ENCODE data around the genes CERS5 and SLC11A2.

DNA sequence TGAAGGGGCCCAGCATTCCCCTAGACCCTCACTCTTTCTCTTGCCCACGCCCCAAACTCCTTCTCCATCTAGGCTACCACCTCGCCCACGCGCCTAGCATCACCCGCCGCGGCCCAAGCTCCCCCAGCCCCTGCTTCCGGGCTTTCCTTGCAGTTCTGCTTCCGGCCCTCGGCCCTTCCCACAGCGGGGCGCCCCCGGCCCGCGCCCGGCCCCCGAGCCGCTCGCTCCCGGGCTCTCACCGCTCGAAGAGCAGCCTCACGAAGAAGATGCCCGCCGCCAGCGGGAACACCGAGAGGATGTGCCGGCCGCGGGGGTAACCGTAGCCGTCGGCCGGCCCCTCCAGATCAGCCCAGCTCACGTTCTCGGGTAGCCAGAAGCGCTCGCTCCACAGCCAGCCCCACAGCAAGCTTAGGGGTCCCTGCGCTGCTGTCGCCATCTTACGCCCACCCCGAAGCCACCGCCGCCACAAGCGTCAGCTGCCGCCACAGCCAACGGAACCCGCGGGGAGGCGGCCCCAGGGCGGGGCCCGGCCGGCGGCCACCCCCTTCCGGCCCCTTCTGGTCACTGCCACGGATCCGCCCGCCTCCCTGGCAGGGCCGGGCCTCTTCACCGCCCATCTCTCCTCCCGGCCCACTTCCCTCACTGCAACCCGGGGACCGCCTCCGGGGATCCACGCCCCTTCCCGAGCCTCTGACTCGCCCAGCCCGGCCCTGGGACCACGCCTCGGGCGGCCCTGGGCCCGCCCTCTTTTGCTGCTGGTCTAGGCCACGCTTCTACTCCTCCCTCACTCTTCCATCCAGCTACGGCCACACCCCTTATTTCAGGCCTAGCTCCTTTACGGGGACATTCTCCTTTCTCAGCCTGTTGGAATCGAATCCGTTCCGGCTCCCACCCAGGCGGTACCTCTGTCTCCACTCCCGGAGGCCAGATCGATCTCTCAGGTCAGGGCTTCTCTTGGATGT lies at the start of gene CERS5:
Gene CERS5, minus strand, starts transcription at position 508 of the 962 bp plus-strand sequence.
- PRO-cap = bidirectional peak, plus-strand start at position 787 of the sequence, minus-strand start at position 559 of the sequence
- RAMPAGE, long total RNA, 4 experiments = start-site peak on the minus strand in 3 of 4 experiments, centred at positions 317 to 528 of the sequence, 8 to 26 reads per replicate

- PRO-cap = no peak
- RAMPAGE, long total RNA, 4 experiments = no peak in any of the 4 experiments
Observed at GRCh38 chr12:50186604-50187035, 19.5 kb upstream of the CERS5 start.

DNA sequence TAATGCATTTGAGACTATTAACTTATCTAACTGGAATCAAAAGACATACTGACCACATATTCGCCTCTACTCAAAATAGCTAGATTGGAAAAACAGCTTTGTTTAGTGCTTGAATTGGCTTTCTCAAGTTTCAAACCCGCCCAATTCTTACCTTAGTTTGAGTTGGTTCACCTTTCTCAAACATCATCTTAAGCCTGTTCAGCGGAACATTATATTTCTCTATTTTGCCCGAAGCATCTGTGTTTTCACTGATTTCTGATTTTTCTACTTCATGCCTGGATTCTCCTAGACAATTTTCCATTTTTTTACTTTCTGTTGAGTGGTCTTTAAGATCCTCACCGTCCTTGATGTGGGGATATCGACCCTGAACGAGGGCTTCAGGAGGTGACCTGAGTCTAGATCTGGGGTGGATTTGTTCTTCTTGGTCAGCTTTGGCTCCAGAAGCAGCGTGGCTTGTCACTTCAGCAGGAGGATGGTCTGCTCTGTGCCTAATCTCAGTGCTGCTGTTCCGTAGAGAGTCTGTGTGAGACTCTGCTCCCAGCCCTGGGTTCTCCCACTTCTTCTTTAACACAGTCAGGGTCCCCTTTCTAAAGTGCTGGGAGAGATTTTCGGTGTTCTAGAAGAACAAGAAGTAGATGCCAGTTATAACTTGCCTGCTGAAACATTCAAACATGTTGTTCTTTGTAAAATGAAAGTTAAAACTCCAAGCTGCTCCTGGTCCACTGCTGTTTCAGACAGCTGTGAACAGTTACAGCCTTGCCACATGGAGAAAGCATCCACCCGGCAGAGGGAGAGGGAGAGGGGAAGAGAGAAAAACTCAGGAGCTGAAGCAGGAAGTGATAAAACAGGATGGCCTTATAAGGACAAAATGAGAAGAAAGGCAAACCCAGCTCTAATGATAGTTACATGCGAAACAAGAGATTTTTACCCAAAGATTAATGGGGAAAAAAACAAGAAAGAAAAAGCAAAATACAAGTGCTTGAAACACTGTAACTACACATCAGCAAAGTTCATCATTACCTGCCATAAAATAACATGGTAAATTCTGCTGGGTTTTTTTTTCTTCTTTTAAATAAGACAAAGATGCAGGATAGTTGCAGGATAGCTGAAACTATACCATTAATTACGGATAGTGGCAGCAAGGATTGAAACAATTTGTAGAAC lies 55.1 kb upstream of the CERS5 start:
- PRO-cap = no peak
- RAMPAGE, long total RNA, 4 experiments = no peak in any of the 4 experiments

- PRO-cap = no peak
- RAMPAGE, long total RNA, 4 experiments = no peak in any of the 4 experiments
Observed at GRCh38 chr12:50241944-50242470, 41.3 kb downstream of the LIMA1 start.

DNA sequence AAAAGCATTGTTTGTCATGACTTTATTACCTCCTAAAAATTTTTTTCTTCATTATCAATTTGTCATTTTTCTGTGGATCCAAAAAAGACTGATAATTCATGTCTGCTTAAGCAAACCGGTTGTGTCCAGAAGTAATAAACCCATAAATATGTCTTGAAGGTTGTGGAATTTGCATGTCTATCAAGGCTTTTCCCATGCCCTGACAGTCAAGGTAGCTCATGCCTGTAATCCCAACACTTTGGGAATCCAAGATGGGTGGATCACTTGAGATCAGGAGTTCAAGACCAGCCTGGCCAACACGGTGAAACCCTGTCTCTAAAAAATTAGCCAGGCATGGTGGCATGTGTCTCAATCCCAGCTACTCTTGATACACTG lies 19.9 kb upstream of the DIP2B start:
- PRO-cap = no peak
- RAMPAGE, long total RNA, 4 experiments = no peak in any of the 4 experiments

DNA sequence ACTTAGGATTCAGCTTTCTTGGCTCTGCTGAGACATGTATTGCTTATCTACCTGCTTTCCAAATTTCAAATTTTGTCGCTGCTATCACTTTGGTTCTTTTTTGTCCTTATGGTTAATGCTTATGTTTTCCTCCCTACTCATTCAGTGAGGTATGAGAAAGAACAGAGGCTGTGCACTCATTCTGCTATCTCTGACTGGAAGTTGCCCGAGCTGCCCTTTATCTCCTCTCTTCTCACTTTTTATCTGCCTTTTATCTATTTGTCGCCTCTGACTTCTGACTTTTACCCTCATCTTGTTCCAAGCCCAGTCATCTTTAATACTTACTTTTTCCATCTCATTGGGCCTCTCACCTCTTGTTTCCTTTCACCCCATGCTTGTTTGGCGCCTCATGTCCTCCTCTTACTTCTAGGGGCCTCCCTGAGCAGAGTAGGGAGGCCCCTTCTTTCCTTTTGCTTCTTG lies 50.6 kb downstream of the DIP2B start:
- PRO-cap = unidirectional peak, minus-strand start at position 192 of the sequence
- RAMPAGE, long total RNA, 4 experiments = no peak in any of the 4 experiments

- PRO-cap = no peak
- RAMPAGE, long total RNA, 4 experiments = start-site peak on the plus strand in 1 of 4 experiments, at chr12:50581226-50581403 at its widest, 18 reads per replicate
Observed at GRCh38 chr12:50581117-50582154, 76.7 kb downstream of the DIP2B start.

GRCh38 chr12:50597405-50597904 lies 92.7 kb downstream of the DIP2B start:
- PRO-cap = no peak
- RAMPAGE, long total RNA, 4 experiments = no peak in any of the 4 experiments

GRCh38 chr12:50618954-50619795 lies 114.4 kb downstream of the DIP2B start:
- PRO-cap = bidirectional peak, plus-strand start at chr12:50619463, minus-strand start at chr12:50619166
- RAMPAGE, long total RNA, 4 experiments = no peak in any of the 4 experiments

GRCh38 chr12:50843275-50843702 lies 563 bp downstream of the TMPRSS12 start:
- PRO-cap = no peak
- RAMPAGE, long total RNA, 4 experiments = no peak in any of the 4 experiments

DNA sequence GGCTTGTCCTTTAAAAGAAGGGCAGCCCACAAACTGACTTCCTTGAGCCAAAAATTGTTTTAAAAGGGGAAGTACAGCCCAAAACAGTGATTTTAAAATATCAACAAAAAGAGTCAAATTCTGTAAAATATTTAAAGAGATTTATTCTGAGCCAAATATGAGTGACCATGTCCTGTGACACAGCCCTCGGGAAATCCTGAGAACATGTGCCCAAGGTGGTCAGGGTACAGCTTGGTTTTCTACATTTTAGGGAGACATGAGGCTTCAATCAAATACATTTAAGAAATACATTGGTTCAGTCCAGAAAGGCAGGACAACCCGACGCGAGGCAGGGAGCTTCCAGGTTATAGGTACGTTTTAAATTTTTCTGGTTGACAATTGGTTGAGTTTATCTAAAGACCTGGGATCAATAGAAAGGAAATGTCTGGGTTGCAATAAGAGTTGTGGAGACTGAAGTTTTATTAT lies 1.1 kb upstream of the METTL7A start:
- PRO-cap = no peak
- RAMPAGE, long total RNA, 4 experiments = no peak in any of the 4 experiments

GRCh38 chr12:51026069-51026454 lies at the start of gene SLC11A2:
TSS of gene SLC11A2 (minus strand) at chr12:51026384.
- PRO-cap = unidirectional peak, minus-strand start at chr12:51026094; bidirectional peak, plus-strand start at chr12:51026511, minus-strand start at chr12:51026361
- RAMPAGE, long total RNA, 4 experiments = start-site peak on the minus strand in 4 of 4 experiments, at chr12:51026331-51026395 at its widest, 13 to 122 reads per replicate

- PRO-cap = unidirectional peak, minus-strand start at chr12:51028247; unidirectional peak, plus-strand start at chr12:51028615; unidirectional peak, plus-strand start at chr12:51028737
- RAMPAGE, long total RNA, 4 experiments = no peak in any of the 4 experiments
Observed at GRCh38 chr12:51028025-51029306, 2.3 kb upstream of the SLC11A2 start.

DNA sequence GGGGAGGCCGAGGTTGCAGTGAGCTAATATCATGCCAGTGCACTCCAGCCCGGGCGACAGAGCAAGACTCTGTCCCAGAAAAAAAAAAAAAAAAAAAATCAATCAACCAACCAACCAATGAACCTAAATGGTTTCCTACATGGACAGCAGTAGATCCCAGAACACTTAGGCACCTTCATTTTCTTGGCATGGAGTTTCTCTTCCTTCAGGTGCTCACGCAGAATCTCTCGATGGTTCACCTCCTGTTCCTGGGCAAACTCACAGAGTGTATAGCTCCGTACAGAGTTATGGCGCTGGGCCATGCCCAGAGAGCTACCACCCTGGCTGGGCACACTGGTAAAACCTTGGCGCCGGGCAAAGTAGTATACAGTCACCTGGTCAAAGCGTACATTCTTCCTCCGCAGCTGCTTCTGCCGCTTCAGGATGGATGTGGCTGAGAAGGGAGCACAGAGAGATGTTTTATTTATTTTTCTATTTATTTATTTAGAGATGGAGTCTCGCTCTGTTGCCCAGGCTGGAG lies 9.7 kb downstream of the CSRNP2 start:
- PRO-cap = no peak
- RAMPAGE, long total RNA, 4 experiments = start-site peak on the minus strand in 1 of 4 experiments, centred at position 287 of the sequence, 6 reads per replicate

- PRO-cap = no peak
- RAMPAGE, long total RNA, 4 experiments = no peak in any of the 4 experiments
Observed at GRCh38 chr12:51082227-51082534, 1.2 kb downstream of the CSRNP2 start.

DNA sequence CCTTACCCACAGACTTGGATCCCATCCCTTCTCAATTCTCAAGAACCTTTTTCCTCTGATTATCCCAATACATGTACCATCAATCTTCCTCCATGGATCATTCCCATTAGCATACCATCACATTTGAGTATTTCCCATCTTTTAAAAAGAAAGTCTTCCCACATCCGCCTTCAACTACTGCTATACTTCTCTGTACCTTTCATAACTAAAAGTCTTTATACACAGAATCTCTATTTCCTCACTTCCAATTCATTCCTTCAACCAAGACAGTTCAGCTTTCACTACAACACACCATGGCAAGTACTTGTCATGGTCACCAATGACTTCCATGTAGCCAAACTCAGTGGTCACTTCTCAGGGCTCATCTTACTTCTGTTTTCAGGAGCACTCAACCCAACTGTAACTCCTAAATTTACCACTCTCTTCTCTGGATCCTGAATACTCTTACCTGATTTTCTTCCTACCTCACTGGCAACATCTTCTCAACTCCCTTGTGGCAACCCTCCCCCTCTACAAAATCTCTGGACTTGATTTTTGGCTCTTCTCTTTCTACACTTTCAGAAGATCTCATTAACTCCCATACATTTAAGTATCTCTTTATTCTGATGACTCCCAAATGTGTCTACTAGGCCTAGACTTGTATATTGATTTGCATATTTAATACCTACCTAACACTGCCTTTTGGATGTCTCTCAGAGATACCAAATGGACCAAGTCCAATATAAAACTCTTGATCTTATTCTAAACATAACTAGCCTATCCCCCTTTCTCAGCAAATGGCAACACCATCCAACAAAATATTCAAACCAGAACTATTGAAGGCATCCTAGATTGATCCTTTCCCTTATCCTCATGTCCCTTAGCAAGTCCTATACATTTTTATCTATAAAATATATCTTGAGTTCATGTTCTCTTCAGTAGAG lies 30.1 kb downstream of the TFCP2 start:
- PRO-cap = no peak
- RAMPAGE, long total RNA, 4 experiments = start-site peak on the minus strand in 2 of 4 experiments, centred at positions 93 to 665 of the sequence, 5 to 8 reads per replicate

DNA sequence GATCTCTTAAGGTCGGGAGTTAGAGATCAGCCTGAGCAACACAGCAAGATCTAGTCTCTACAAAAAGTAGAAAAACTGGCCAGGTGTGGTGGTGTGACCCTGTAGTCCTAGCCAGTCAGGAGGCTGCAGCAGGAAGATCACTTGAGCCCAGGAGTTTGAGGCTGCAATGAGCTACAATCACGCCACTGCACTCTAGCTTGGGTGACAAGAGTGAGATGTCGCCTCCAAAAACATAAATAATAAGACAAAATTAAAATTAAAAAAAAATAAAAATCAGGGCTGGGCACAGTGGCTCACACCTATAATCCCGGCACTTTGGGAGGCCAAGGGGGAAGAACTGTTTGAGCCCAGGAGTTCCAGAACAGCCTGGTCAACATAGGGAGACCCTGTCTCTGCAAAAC lies 5.1 kb downstream of the TFCP2 start:
- PRO-cap = no peak
- RAMPAGE, long total RNA, 4 experiments = start-site peak on the minus strand in 1 of 4 experiments, centred at position 168 of the sequence, 6 reads per replicate

DNA sequence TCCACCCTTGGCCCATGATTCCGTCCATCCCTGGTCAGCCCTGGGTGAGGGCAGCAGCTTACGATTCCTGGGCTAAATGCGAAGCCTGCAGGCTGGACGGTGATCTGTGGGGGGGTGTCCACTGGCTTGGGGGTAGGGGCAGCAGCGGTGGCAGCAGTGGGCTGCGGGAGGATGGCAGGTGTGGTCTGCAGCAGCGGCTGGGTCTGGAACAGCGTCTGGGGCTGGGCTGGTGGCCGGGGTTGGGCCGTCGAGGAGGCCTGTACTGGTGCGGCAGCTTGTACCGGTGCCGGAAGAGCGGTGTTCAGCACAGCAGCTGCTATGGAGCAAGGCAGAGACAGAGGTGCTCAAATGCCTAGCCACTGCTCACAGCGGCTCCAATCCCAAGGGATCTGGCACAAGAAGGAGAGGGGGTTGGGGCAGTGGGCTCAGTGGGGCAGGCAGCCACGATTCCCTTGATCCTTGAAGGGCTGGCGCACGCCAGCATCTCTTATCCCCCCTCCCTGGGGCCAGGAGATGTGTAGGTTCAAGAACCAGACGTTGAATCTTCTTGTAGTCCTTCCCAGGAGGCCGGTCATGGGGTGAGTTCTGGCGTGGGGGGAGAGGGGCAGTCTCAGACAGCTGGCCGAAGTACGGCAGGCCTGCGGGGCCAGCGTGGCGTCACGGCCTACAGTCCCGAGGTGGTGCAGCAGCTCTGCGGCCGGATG lies 20.0 kb downstream of the POU6F1 start:
- PRO-cap = no peak
- RAMPAGE, long total RNA, 4 experiments = no peak in any of the 4 experiments

GRCh38 chr12:51246232-51246954 lies 7.8 kb downstream of the DAZAP2 start:
- PRO-cap = unidirectional peak, plus-strand start at chr12:51246559
- RAMPAGE, long total RNA, 4 experiments = no peak in any of the 4 experiments

- PRO-cap = bidirectional peak, plus-strand start at chr12:51323516, minus-strand start at chr12:51323412
- RAMPAGE, long total RNA, 4 experiments = no peak in any of the 4 experiments
Observed at GRCh38 chr12:51323204-51323916, 614 bp downstream of the BIN2 start.

Data from Peyer's patch (tissue), 4 donors.